Measurements from ENCODE around the genes CR1, PLXNA2 and CAMK1G.

DNA sequence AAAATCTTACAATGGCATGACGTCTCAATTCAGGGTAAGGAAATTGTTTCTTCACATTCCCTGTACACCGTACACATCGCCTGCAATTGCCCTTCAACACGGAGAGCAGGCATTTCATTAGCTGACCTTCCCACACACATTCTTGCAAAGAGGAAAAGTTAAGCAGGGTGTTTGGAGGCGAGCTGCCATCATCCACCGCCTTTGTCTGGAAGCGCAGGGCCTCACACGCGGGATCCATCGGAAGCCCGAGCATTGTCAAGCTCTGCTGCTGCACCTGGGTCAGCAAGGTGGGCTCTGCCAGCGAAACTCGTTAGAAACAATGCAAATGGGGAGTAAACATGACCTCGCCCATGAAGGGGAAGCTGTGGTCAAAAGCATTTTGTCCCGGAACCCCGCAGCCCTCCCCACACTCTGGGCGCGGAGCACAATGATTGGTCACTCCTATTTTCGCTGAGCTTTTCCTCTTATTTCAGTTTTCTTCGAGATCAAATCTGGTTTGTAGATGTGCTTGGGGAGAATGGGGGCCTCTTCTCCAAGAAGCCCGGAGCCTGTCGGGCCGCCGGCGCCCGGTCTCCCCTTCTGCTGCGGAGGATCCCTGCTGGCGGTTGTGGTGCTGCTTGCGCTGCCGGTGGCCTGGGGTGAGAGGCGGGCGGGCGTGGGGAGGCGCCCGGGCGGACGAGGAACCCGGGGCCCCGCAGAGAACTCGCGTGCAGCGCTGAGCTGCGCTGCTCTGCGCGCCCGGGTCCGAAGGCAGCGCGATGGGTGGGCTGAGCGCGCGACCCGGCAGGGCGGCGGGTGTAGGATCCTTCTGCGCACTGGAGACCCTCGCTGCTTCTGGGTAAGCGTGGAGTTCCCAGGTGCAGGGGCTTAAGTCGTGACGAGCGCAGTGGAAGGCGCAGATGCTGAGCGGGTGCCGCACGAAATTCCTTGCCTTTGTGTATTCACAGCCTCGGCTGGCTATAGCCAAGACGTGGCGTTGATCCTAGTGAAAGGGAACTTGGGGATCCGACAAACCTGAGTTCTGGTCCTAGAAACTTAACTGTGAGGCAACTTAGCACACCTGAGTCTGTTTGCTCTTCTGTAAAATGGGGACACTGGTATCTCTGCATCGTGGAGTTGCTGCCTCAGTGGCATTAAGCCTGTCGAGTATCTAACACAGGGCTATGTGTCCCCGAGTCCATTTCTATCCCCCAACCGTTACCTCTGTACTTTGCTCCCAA is at the start of gene CR1:
TSS of gene CR1 (plus strand) at position 407 of the 1,220 bp plus-strand sequence.
- PRO-cap, result no peak
CAGE:
- cytosol, long polyA plus RNA, result no peak
- long polyA plus RNA, result no peak
- nucleus, long polyA plus RNA, result no peak

GRCh38 chr1:207752214-207753039 is 573 bp downstream of the CD46 start:
- PRO-cap, result no peak
CAGE:
- cytosol, long polyA plus RNA, result no peak
- long polyA plus RNA, result no peak
- nucleus, long polyA plus RNA, result no peak

GRCh38 chr1:207809832-207810722 is 58.2 kb downstream of the CD46 start:
- PRO-cap, result no peak
CAGE:
- cytosol, long polyA plus RNA, result no peak
- long polyA plus RNA, result no peak
- nucleus, long polyA plus RNA, result no peak

DNA sequence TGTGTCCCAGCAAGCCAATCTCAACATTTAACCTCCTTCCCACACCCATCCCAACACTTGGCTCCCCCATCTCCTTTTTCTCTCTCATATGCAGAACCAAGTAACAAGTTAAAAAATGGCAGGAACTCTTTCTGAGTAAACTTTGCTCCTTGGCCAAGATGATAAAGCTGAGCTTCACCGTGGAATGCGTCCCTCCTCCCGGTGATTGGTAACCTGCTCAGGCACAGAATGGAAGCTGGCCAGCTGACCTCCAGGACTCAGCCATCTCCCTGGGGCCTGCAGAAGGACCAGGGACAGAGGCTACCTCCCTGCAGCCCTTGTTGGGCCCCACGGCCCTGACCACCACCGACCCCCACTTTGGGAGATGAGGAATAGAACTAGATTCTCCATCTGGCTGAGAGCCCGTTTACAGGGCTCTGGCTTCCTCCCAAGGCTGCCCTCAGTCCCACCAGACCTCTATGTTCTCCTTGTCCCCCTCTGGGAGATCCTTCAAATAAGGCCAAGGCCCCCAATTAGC is 74.3 kb downstream of the CD34 start:
- PRO-cap, result no peak
CAGE:
- cytosol, long polyA plus RNA, result no peak
- long polyA plus RNA, result no peak
- nucleus, long polyA plus RNA, result no peak

GRCh38 chr1:207867252-207868506 is 43.2 kb downstream of the CD34 start:
- PRO-cap, result bidirectional peak, plus-strand start at chr1:207868457, minus-strand start at chr1:207868297
CAGE:
- cytosol, long polyA plus RNA, result no peak
- long polyA plus RNA, result no peak
- nucleus, long polyA plus RNA, result no peak

DNA sequence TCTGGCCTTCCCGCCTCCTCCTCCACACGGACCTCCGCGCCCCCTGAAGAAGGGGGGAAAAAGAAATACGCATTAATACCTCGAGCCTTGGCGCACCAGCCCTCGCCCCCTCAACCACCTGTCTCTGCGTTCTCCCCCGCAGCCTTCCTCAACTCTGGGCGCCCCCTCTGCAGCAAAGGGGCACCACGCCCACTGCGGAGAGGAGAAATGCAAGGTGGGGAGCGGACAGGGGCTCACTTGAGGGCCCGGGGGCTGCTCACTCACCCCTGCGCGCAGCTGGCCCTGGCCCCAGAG is 42.5 kb downstream of the CD34 start:
- PRO-cap, result no peak
CAGE:
- cytosol, long polyA plus RNA, result no peak
- long polyA plus RNA, result no peak
- nucleus, long polyA plus RNA, result no peak

- PRO-cap, result no peak
CAGE:
- cytosol, long polyA plus RNA, result no peak
- long polyA plus RNA, result no peak
- nucleus, long polyA plus RNA, result no peak
These were observed 14.3 kb upstream of the CD34 start for GRCh38 chr1:207925073-207925755.

DNA sequence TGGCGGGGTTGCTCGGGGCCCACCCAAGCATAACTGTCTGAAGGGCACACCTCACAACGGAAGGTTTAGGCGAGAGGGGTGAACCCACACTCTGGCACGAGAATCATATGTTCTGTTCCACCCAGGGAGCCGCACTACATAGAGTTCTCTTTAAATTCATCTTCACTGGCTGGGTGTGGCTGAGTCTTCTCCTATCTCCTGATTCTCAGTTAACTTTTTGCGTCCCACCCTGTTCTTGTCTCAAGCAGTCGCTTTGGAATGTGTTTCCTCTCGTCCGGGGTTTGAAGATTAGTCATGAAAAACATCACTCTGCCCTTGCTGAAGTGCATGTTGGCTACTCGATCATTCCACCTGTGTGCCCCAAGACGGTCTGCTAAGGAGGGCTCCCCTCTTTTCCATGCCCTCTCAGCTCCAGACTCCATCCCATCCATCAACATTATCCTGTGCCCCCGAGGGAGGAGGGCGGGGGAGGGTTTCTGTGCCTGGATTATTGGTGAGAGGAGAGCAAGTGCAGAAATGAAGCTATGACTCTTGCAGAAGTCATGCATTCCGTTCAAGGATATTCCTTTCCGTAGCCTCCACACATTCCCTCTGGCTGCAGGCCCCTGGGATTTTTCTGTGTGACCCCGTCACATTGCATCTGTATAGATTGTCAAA is 53.5 kb upstream of the CD34 start:
- PRO-cap, result no peak
CAGE:
- cytosol, long polyA plus RNA, result no peak
- long polyA plus RNA, result no peak
- nucleus, long polyA plus RNA, result no peak

DNA sequence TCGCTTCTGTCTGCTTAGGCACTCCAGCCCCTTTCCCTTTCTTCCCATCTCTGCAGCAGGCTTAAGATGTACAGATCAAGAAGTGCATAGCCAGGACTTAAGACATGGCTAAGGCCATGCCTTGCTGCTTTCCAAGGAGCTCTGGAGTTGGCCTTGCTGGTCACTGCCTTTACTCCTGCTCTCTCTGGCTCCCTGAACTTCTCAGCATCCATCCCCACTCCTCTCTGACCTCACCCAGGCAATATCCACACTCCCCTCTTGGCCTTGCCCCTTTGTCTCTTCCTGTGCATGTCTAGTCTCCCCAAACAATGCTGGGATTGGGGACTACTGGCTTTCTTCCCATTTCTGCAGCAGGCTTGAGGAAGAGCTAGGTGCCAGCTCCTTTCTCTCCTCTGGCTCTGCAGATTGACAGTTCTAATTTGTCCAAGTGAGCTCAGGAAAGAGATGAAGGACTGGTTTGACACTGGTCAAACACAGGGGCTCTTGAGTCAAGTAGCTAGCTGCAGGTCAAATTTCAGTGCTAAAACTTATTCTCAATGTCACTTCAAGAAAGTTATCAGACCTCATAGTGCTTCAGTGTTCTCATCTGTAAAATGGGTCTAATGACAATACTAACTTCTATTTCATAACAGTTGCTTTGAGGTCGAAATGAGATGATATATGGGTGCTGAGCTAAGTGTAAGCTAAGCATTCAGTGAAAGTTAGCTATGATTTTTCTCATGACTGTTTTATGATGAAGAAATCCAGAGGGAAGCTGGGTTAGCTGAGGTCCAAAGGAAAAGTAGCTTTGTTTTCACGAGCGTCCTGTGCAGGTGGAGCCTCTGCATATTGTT is 159.4 kb upstream of the CD34 start:
- PRO-cap, result no peak
CAGE:
- cytosol, long polyA plus RNA, result no peak
- long polyA plus RNA, result no peak
- nucleus, long polyA plus RNA, result no peak

DNA sequence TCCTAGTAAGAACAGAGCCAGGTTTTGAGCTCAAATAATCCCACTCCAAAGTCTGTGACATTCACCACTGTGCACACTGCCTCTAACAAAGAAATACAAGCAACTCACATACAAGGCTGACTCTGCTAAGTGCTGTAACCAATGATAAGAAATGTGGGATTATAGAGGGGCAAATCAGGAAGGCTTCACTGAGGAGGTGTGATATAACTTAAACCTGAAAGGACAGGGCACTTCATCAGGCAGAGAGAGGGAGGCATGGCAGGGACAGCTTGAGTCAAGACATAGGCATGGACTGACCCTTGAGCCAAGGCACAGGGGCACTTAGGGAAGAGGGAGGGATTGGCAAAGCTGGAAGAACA is 81.4 kb downstream of the PLXNA2 start:
- PRO-cap, result no peak
CAGE:
- cytosol, long polyA plus RNA, result no peak
- long polyA plus RNA, result no peak
- nucleus, long polyA plus RNA, result no peak

DNA sequence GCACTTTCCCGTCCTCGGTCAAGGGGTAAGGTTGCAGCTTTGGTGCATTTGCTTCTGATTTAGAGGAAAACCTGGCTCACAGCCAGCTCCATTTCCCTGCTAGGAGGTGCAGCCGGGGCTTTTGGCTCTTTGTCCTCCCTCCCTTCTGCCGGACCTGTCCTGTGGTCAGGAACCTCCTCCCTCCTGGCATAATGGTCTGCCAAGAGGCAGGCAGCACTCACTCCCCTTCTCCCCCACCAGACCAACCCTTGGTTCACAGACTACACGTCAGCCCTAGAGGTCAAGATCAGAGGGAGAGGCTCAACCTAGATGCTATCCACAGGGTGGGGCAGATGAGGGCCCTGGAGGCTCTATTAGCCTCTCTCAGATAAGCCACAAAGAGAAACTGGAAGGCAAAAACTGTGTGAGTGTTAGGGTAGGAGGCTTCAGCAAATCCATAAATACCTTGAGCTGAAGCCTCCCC is 64.9 kb downstream of the PLXNA2 start:
- PRO-cap, result no peak
CAGE:
- cytosol, long polyA plus RNA, result no peak
- long polyA plus RNA, result no peak
- nucleus, long polyA plus RNA, result no peak

DNA sequence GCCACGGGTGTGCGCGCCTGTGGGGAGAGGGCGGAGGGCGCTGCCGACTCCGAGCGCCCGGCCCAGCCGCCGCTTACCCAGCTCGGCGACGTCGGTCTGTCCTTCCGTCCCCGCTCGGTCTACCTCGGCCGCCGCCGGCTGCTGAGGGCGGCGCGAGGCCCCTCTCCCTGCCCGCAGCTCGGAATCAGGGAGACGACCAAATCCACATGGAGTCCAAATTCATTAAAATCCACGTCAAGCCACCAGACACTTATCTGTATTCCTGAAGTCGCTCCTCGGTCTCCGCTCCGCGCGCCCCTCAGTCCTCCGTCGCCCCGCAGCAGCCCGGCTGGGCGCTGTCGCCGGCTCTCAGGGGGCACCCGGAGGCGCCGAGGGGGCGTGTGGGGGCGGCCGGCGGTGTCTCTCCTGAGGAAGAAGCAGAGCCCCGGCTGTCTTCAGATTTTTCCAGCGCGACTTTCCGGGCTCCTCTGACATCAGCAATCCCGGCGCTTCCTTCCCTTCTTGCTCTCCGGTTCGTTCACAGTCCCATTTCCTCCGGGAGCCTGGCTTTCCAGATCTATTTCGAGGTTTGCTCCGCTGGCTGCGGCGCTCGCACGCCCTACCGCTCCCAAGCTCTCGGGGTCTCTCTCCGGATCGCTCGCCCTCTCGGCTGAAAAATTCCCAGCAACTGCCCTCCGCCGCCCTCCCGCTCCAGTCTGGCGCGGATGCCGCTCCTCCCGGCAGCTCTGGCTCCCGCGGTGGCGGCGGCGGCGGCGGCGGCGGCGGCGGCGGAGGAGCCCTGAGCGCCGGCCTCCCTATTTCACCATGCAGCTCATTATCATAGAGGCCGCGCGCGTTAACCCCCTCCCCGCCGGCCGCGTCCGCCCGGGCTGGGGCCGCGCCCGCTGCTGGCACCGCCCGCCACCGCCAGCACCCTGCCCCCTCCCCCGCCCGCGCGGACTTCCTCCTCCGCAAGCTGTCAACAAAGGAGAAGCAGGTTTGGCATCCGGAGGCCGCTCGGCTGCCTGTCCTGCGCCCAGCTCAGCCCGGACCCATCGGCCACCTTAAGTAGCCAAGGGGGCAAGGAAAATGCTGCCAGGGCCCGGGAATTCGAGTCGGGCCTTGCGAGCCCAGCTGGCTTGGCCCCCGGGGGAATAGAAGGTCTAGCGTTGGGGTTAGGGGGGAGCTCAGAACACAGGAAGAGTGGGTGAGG is at the start of gene PLXNA2:
TSS of gene PLXNA2 (minus strand) at position 819 of the 1,192 bp plus-strand sequence.
- PRO-cap, result no peak
CAGE:
- cytosol, long polyA plus RNA, result no peak
- long polyA plus RNA, result no peak
- nucleus, long polyA plus RNA, result no peak

- PRO-cap, result no peak
CAGE:
- cytosol, long polyA plus RNA, result no peak
- long polyA plus RNA, result no peak
- nucleus, long polyA plus RNA, result no peak
These were observed 4.2 kb upstream of the PLXNA2 start for GRCh38 chr1:208248303-208248856.

DNA sequence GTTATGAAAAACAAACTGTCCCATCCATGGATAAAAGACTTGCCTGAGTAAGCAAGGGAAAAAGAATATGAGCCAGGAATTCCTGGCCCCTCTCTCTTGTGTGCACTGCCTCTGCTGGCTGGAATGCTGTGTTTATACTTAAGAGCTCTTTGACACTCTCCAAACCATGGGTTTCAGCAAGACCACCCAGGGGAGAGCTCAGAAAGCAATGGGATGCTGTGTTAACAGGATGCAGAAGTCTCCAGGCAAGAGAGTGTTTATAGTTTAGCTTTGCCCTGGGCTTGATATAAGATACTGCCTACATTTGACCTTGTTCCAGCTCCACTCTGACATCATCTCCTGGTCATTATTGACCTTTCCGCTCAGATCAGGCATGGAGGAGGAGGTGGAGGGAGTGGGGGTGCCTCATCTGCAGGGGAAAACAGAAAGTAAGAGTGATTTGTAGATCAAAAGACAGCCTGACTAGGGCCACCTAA is 232.2 kb upstream of the PLXNA2 start:
- PRO-cap, result no peak
CAGE:
- cytosol, long polyA plus RNA, result no peak
- long polyA plus RNA, result no peak
- nucleus, long polyA plus RNA, result no peak

DNA sequence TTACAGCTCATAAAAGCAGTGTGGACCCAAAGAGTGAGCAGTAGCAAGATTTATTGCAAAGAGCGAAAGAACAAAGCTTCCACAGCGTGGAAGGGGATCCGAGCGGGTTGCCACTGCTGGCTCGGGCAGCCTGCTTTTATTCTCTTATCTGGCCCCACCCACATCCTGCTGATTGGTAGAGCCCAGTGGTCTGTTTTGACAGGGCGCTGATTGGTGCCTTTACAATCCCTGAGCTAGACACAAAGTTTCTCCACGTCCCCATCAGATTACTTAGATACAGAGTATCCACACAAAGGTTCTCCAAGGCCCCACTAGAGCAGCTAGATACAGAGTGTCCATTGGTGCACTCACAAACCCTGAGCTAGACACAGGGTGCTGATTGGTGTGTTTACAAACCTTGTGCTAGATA is 243.7 kb upstream of the PLXNA2 start:
- PRO-cap, result no peak
CAGE:
- cytosol, long polyA plus RNA, result no peak
- long polyA plus RNA, result no peak
- nucleus, long polyA plus RNA, result no peak

DNA sequence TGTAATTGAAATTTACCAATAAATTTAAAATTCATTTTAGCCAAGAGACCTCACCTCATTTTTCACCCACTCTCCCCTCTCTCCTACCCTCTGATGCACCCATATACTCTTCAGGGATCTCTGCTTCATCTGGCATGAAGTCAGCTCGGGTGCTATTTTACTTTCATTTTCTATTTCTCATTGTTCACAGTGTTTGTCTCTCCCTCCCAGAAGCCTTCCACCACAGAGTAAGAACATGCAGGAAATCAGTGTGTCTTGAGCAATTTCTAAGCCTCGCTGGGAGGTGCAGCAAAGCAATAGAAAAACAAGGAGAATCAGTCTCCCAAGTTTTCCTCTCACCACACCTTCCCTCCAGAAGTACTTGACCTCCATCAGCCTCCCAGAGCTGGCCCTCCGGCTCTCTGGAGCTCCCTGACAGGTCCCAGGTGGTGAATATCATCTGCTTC is 594.8 kb upstream of the CAMK1G start:
- PRO-cap, result no peak
CAGE:
- cytosol, long polyA plus RNA, result no peak
- long polyA plus RNA, result no peak
- nucleus, long polyA plus RNA, result no peak

DNA sequence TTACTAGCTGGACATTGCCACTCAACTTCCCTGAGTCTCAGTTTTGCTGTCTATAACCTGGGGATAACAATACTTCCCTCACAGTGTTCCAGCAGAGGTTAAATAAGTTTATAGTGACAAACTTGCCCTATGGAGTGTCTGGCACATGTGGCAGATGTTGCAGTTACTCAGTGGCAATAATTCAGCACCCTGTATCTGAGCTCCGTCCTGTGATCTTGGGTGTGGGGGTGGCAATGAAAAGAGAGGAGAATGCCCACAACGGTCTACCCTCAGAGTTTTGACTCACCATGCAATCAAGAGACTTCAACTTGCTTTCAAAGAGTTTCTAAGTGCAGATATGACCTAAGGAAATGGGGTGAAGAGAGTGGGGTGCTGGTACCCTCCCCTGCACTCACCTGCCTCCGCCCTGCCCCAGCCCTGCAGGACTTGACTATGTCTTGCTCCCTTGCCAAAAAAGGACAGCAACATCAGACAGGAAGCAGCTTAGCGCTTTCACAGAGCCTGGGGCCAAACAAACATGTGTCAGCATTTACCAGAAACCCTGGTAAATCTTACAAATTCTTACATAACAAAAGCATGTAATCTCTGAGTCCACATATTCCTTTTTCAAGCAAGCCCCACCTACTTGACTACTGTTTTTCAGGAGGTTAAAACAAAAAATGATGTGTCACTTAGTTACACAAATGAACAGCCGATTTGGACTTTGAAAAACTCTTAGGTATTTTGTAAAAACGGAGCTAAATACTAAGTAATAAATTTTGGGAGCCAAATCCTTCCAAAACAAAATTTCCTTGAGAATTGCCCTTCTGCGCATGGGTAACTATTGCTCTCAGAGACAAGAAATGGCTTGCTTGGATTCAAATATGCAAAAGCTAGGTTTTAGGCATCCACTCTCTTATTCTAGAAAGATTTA is 185.0 kb upstream of the CAMK1G start:
- PRO-cap, result no peak
CAGE:
- cytosol, long polyA plus RNA, result no peak
- long polyA plus RNA, result no peak
- nucleus, long polyA plus RNA, result no peak

- PRO-cap, result no peak
CAGE:
- cytosol, long polyA plus RNA, result no peak
- long polyA plus RNA, result no peak
- nucleus, long polyA plus RNA, result no peak
These were observed at the start of gene CAMK1G for GRCh38 chr1:209583442-209583882. Gene CAMK1G, plus strand, starts transcription at chr1:209583714.

- PRO-cap, result no peak
CAGE:
- cytosol, long polyA plus RNA, result no peak
- long polyA plus RNA, result no peak
- nucleus, long polyA plus RNA, result no peak
These were observed 545 bp downstream of the CAMK1G start for GRCh38 chr1:209584086-209584431.

GRCh38 chr1:209584432-209584859 is 932 bp downstream of the CAMK1G start:
- PRO-cap, result no peak
CAGE:
- cytosol, long polyA plus RNA, result no peak
- long polyA plus RNA, result no peak
- nucleus, long polyA plus RNA, result no peak

All from A549 (cell line).